ENCODE results near the genes ALB, MTHFD2L and PARM1.

GRCh38 chr4:71187802-71188532, 908 bp downstream of the SLC4A4 start:
- PRO-cap: bidirectional peak, plus-strand start at chr4:71188247, minus-strand start at chr4:71188093

- PRO-cap: no peak
Observed at GRCh38 chr4:71259784-71260426, 72.8 kb downstream of the SLC4A4 start.

DNA sequence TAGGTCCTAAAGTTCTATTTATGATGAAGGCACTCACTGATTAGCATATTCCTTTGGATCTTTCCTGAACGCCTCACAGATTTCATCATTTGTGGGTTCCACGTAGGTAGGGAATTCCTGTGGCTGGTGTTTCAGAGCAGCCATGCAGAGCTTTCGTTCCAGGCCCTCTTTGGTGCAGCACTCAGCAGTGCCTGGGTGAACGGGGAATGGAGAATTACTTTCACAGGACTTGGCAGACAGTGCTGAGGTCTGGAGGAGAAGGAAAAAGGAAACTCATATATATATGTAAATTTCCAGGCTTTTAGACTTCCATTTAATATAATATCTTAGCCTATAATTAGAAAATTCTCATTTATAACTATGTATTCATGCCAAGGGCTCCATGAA, 18.5 kb downstream of the GC start:
- PRO-cap: no peak

- PRO-cap: no peak
Observed at GRCh38 chr4:71833289-71833695, 49.4 kb upstream of the GC start.

DNA sequence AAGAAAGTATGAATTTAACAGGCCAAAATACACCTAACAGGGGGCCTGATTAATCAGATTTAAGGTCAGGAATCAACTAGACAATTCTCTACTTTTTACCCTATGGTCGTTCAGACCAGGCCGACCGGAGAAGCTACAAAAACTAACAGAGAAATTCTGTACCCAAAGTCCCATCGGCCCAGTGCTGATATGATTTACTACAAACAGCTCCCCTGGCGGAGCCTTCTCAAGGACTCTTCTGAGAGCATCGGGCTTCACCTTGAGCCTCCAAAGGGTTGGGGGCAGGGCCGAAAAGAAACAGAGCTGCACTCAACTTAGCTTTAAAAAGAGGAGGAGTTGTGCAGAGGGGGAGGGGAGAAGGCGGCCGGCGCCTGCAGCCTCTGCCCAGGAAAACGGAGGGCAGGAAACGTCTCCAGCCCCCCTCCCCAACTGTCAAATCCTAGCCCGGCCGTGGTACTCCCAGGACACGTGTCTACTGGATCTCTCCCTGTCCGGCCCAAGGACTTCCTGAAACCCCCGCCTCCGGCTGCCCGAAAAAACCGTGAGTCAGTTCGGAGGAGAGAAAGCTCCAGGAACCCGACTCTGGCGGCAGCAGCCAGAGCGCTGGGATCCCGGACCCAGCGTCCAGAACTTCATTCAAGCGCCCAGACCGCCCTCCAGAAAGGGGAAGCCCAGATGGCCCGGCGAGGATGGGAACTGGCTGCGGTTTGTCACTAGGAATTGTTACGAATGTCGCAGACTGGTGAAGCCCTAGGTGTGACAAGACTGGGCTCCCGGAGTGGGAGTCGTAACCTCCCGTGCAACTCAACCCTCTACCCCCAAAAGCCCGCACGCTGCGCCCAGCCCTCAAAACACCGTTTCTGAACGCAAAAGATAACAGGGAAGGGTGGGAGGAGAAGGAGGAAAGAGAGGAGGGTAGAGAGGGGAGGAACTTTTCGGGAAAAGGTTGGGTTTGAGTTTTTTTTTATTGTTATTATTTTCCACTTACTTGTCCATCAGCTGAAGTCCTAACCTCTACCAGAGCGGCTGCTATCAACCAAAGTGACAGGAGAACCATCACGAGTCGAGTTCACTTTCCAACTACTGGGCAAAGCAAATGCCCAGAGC, 962 bp downstream of the ADAMTS3 start:
- PRO-cap: bidirectional peak, plus-strand start at position 561 of the sequence, minus-strand start at position 471 of the sequence

DNA sequence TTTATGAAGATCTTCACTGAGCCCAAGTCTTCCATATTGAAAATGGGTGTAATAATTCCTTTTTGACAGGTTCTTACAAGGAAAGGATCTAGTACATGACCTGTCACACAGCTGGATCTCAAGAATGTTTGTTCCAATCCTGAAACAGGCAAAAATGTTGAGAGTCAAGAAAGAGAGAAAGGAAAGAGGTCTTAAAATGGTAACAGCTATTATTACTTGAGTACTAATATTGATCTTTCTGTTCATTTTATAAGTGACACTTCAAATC, 100.4 kb downstream of the COX18 start:
- PRO-cap: no peak

- PRO-cap: no peak
Observed at GRCh38 chr4:73378624-73379374, 25.3 kb upstream of the ALB start.

DNA sequence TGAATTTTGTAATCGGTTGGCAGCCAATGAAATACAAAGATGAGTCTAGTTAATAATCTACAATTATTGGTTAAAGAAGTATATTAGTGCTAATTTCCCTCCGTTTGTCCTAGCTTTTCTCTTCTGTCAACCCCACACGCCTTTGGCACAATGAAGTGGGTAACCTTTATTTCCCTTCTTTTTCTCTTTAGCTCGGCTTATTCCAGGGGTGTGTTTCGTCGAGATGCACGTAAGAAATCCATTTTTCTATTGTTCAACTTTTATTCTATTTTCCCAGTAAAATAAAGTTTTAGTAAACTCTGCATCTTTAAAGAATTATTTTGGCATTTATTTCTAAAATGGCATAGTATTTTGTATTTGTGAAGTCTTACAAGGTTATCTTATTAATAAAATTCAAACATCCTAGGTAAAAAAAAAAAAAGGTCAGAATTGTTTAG, at the start of gene ALB:
Gene ALB, plus strand, starts transcription at position 110 of the 437 bp plus-strand sequence.
- PRO-cap: no peak

DNA sequence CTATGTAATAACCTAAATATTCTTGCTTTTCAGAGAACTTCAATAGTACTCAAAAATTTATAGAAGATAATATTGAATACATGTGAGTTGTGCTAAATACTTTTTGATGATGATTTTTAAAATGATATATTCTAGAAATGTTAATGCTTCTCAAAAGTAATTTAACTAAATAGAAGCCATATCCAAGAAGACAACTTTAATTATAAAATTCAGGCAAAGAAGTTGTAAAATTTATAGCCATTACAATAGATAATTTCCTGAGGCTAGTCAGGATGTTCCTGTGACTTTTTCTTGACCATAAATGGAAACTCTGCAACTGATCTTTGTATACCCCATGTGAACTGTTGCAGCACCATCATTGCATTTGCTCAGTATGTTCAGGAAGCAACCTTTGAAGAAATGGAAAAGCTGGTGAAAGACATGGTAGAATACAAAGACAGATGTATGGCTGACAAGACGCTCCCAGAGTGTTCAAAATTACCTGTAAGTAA, 2.4 kb downstream of the AFM start:
- PRO-cap: no peak

DNA sequence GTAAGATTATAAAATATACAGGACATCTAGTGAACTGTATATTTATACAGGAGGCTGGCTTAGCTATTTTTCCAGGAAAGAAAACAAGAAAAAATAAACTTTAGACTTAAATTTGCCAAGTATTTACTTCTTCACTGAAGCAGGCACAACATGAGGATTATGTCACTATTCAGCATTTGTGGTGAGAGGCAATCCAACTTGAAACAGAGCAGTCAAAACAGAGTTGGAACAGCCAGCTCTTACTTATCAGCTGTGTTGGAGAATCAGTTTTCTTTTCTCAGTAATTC, 6.7 kb downstream of the PF4V1 start:
- PRO-cap: no peak

- PRO-cap: no peak
Observed at GRCh38 chr4:74100703-74101120, 1.7 kb upstream of the CXCL2 start.

GRCh38 chr4:74103906-74104344, 4.9 kb upstream of the CXCL2 start:
- PRO-cap: no peak

GRCh38 chr4:74134260-74134627, 23.7 kb upstream of the MTHFD2L start:
- PRO-cap: no peak

GRCh38 chr4:74157529-74158763, at the start of gene MTHFD2L:
Gene MTHFD2L (plus strand): TSS chr4:74158118.
- PRO-cap: bidirectional peak, plus-strand start at chr4:74158003, minus-strand start at chr4:74158008; bidirectional peak, plus-strand start at chr4:74158118, minus-strand start at chr4:74158018

GRCh38 chr4:74167591-74167919, 9.6 kb downstream of the MTHFD2L start:
- PRO-cap: no peak

DNA sequence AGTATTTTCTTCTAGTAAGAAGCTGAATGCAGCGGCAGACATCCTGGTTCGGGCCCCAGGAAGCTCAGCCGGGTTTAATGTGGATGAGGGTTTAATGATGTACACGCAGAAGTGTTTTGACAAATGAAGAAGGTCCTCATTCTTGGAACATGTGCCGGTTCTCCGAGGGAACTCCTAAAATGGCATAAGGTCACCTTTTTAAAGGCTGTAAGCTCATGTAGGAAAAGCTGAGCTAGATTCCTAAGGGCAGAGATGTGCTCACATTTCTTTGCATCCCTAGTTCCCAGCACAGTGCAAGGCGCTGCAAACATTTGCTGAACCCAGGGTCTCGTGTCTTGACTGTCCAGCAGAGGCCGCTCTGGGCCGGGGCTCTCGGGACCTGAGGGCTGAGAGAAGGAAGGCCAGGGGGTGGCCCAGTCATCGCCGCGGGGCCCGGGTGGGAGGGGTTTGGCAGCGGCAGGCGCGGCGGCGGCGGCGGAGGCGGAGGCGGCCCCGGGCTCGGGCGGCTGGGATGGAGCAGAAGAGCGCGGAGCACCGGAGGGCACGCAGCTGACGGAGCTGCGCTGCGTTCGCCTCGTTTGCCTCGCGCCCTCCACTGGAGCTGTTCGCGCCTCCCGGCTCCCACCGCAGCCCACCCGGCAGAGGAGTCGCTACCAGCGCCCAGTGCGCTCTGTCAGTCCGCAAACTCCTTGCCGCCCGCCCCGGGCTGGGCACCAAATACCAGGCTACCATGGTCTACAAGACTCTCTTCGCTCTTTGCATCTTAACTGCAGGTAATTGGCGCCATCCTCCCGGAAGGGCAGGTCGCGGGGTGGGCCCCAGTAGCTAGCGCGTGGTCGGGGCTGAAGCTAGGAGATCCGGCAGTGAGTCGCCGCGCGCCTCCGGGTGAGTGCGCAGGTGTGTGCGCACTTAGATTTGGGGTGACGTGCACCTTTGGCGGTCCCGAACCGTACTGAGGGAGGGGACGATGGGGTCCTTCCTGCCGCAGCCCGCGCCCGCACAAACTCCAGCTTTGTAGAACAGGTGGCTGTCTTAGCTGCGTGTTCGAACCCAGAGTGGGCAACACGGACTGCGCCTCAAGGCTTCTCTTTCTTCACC, at the start of gene PARM1:
Gene PARM1, plus strand, starts transcription at position 519 of the 1,098 bp plus-strand sequence.
- PRO-cap: unidirectional peak, plus-strand start at position 519 of the sequence

DNA sequence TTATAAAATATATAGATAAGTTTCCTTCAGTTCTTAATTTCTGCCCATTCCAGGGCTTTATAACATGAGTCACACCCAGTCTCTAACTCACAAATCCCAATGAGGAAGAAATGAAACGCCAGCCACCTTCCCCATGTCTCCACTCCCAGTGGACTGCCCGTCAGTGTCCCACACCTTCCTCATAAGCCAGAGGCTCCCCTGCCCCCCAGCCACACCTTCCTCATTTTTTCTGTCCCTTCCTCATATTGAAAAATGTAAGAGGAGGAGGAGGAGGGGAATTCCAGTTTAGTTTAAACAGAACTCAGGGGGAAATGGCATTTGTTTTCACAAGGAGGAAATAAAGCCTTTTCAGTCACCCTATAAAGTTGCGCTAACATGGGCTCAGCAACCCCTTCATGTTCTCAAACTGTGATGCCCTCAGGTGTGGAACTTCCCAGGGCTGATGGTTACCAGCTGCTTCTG, 97.8 kb downstream of the PARM1 start:
- PRO-cap: no peak

DNA sequence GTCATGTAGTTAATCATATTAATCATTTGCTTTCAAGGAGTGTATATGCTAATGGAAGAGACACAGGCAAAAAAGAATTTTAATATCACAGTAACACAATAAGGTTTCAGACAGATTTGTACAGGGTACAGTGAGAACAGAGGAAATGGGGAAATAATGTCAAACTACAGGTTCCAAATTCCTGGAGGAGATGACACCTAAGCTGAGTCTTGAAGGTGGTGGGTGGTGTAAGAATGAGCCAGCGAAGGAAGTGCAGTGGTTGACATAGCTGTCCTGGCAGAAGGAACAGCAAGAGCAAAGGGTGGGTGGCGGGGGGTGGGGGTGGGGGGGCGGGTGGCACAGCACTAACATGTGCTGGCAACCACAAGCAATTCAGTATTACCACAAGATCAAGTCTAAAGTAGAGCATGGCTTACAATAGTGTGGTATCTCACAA, 13.1 kb upstream of the G3BP2 start:
- PRO-cap: no peak

- PRO-cap: no peak
Observed at GRCh38 chr4:75705237-75705870, 19.0 kb upstream of the USO1 start.

DNA sequence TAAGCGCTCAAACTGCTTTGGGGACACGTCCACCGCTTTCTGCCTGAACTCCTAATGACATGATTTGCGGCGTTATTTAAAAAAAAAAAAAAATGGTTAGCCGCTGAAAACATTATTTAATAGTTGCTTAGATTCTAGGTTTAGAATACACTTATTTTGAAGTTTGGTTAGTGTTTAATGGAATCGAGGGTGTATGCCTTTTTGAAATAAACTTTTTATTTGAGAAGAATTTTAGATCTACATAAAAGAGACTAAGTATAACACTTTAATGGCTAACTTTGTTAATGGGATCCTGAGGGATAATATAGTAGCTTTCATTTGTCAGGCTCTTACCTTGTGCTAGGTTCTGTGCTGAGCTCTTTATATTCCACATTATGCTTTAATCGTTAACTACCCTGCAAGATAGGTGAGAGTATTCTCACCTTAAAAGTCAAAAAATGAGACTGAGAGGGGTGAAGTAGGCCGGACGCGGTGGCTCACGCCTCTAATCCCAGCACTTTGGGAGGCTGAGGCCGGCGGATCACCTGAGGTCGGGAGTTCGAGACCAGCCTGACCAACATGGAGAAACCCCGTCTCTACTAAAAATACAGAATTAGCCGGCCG, 1.3 kb downstream of the USO1 start:
- PRO-cap: no peak

Data from jejunum (tissue), 1 donor.